Mammary microvascular endothelial cell (primary cell): ENCODE measurements around a stretch of chr20.

GRCh38 chr20:37717473-37717757, 23.6 kb downstream of the CTNNBL1 start:
- RAMPAGE, long total RNA = no peak

DNA sequence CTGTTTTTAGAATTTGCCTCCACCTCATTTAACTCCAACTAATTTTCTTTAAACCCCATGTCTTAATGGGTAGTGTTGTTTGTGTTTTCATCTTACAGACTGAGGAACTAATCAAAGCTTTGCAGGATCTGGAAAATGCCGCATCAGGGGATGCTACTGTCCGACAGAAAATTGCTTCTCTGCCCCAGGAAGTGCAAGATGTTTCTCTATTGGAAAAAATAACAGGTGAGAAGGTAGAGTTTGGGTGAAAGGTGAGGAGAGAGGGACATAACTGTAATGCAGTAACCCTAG, 25.7 kb downstream of the RPRD1B start:
- RAMPAGE, long total RNA = no peak

DNA sequence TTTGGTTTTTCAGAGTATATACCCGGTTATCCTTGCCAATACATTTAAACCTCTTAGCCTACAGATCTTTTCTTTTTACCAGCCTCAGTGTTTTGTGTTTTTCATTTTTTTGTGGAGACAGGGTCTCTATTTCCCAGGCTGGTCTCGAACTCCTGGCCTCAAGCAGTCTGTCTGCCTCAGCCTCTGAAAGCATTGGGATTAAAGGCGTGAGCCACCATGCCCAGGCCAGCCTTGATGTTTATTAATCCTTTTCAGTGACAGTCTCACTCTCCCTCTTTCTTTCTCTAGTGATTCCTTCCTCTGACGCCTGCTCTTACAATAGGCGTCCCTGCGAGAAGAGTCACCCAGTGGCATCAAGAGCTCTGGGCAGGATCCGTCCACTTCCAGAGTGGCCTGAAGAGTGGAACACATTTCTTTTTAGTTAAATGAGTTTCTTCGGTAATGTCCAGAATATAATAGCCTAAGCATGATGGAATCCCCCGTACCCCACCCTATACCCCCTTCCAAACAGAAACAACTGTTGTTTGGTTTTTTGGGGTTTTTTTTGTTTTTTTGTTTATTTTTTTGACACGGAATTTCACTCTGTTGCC, 53.0 kb downstream of the RPRD1B start:
- RAMPAGE, long total RNA = no peak

GRCh38 chr20:38139698-38140430, 25.2 kb downstream of the TGM2 start:
- RAMPAGE, long total RNA = no peak

DNA sequence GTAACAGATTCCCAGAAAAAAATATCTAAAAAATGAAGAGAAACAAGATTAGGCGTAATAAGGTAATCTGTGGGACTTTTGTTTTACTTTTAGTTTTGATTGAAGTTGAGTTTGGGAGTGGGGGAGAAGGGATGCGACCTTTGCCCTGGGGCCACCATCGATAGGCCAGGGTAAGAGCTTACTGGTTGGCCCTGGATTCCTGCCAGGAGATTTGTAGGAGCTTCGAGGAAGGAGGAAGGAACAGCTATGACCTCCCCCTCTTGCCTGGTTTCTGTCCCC, 21.4 kb downstream of the TGM2 start:
- RAMPAGE, long total RNA = no peak

GRCh38 chr20:38271142-38271562, 10.6 kb upstream of the KIAA1755 start:
- RAMPAGE, long total RNA = no peak

- RAMPAGE, long total RNA = no peak
These were observed 4.4 kb downstream of the LBP start for GRCh38 chr20:38350496-38351173.

- RAMPAGE, long total RNA = no peak
These were observed 7.0 kb downstream of the LBP start for GRCh38 chr20:38353116-38353852.

DNA sequence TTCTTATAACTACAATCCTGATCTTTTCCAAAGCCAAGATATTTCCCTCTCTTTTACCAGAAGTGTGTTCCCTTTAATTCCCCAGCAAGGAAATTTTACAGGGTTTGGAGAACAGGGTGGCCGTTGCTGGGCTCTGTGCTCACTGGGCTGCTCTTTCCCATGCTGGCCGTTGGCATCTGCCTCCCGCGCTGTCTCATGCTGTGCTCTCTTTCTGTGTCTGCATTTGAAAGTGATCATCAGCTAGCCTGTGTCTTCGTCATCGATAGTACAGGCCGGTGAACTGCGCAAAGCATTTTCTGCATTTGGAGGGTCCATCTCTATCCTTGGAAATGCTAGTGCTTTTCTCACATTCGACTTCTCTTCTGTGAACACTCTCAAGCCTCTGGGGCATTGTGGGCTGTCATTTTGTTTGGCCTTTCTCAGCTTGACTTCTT, 30.8 kb upstream of the RALGAPB start:
- RAMPAGE, long total RNA = no peak

DNA sequence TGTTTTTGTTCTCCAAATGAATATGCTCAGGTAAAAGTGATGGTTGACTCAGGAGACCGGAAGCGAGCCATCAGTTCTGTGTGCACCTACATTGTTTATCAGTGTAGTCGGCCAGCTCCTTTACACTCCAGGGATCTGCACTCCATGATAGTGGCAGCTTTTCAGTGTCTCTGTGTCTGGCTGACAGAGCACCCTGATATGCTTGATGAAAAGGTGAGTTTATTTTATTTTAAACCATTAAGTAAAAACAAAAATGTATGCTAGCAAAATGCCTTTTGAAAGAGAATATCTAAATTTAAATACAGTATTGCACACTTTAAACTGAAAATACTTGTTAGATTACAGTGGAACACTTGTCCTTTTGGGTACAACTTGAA, 41.3 kb upstream of the ADIG start:
- RAMPAGE, long total RNA = no peak

- RAMPAGE, long total RNA = no peak
These were observed 18.5 kb downstream of the ADIG start for GRCh38 chr20:38599421-38599996.

- RAMPAGE, long total RNA = no peak
These were observed 50.0 kb upstream of the SLC32A1 start for GRCh38 chr20:38674135-38674743.

- RAMPAGE, long total RNA = no peak
These were observed 5.0 kb downstream of the SLC32A1 start for GRCh38 chr20:38729319-38729624.

DNA sequence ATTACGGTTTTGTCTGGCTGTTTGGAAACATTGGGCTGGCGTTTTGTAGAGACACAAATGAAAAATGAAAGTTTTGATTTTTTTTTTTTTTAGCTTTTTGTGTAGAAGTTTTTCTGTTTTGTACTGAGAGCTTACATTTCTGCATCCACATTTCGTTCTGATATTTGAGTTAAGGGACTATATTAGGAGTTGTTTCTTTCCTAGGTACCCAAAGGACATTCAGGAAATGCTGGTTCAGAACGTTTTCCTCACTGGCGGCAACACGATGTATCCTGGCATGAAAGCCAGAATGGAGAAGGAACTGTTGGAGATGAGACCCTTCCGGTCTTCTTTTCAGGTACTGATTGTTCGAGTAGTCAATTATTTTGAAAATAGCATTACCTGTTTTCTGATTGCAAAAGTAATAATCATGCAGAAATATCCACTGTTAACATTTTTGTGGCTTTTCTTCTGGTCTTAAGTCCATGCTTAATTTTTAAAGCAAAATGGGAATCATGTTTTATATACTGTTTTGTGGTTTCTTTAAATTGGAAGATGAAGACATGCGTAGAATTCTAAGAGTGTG, 19.1 kb downstream of the ACTR5 start:
- RAMPAGE, long total RNA = no peak

DNA sequence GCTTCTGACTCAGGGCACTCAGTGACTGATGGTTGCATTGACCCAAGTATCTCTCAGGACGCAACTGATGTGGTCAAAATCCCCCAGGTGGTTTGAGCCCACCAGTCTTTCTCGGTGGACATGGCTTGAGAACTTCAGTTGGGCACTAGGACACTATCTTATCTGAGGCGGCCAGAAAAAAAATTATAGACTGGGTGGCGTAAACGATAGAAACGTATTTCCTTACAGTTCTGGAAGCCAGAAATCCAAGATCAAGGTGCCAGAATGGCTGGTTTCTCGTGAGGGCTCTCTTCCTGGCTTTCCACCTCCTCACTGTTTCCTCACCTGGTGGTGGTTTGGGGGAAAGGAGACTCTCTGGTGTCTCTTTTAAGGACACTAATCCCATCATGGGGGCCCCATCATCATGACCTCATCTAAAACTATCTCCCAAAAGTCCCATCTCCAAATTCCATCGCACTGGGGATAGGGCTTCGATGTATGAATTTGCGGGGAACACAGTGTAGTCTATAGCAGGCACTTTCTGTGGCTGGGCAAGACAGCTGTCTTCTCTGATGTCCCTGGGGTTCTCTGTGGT, 52.3 kb downstream of the PPP1R16B start:
- RAMPAGE, long total RNA = no peak

GRCh38 chr20:38941755-38942812, 15.9 kb downstream of the FAM83D start:
- RAMPAGE, long total RNA = no peak

DNA sequence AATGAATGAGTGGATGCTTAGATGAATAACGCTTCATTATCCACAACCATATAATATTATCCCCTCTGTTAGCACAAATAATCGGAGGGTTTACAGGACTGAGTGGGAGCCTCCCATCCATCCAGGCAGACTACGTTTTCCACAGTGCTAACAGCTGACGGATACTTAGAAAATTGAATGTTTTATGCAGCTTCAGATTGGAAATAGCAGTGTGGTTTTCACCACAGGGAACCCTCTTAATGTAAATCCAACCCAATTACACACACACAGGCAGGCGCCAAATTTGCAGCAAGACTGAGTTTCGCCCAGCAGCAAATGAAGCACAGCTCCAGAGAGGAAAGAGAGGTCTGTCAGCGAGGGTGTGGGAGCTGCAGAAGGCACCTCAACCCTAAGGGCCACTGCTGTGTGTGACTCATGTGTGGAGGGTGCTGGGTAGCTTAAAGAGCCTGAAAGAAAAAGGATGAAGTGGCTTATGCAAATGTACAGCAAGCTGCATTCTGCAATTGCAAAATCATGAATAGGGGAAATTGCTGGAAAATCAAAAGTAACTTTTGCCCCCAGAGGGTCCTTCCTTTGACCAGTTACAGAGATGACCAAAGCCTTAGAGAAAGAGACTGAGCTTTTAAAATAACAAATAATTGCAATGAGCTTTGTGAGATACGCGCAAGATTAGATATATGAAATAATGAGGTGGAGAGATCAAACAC, 365.6 kb downstream of the MAFB start:
- RAMPAGE, long total RNA = no peak

DNA sequence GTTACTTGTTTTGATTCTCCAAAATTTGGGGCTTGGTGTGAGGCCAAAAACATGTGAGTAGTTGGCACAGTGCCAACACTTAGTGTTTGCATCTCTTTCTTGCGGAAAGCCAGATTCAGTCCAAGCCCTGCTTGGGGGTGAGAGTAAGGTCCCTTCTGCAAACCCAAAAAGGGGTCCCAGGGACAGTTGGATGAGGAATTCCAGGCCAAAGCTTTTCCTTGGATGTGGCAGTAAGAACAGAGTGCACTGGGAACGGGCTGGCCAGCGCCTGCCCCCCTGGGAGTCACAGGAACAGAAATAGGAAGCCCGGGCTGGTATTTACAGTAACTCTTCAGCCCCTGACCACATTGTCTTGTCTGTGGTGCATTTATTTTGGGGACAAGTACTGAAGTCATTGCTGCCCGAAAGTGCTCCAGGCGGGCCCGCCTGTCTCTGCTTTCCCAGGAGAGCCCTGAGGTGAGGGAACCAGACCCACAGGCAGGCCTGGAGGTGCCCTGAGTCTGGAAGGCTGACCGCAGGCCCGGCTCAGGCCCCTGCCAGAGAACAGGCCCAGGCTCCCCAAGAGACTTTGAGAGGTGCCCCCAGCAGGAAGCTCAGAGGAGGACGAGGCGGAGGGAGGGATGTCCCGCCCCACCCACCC, 218.5 kb downstream of the MAFB start:
- RAMPAGE, long total RNA = no peak

DNA sequence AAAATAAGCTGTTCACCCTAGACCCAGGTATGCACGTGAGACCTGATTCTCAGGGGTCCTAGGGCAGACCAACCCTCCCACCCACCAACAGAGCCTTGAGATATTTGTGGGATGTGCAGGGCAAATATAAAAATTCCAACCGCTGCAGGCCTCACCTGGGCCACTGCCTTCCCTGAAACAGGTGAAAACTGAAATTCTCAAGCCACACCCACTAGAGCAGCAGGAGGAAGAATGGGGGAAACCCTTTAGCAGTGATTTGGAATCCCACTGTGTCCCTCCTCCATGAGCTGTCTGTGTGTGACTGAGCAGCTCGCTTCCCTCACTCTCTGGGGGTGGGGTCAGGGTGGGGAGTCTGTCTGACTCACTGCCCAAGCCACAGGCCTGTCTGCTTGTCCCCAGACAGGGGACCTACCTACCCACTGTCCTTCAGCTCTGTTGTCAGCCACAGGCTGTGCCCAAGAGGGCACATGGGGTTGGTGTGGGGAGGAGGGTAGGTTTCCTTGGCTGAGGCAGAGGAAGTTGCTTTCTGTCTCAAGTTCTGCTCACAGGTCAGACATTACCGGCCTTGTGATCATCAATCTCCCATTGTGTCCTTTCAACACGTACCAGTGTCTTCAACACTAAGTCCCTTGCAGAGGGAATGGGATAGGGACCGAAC, 127.1 kb downstream of the MAFB start:
- RAMPAGE, long total RNA = no peak

GRCh38 chr20:40669577-40670080, 19.4 kb downstream of the MAFB start:
- RAMPAGE, long total RNA = no peak